Mononuclear cell (primary cell): ENCODE results near the genes AKAP10 and SPECC1.

DNA sequence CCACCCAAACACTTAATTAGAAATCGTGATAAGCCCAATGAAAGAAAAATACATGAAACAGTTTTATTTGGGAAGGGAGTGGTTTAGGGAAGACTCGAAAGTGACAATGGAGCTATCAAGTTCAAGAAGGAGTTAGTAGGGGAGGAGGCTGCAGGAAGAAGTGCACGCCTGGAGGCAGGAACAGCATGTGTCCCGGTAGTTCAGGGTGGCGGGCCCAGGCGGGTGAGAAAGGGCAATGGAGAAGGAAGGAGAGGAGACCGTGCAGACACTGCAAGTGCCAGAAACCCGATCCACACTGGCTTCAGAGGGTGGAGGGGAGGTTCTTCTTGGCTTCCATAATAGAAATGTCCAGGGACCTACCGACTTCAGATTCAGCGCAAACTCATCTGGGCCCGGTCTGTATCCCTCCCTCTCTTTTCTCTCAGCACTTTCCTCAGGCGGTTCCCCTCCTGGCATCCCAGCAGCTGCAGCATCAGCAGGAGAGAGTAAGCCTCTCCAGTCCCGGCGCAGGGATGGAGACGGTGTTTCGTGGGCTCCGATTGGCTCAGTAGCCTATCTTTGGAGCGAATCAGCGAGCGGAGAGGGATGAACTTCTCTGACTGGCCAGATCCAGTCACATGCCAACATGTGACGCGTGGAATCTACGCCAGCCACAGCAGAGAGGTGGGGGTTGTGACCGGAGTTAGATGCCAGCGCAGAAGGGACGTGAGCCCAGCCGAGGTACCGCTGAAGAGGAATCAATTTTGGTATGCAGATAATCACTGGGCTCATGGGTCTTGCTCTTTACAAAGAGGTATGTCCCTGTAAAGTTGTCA is 2.0 kb upstream of the PRPSAP2 start:
- RRBS: 0% methylated on average over 1 of the region's 28 CpGs

GRCh38 chr17:19061810-19062122 is 15.0 kb upstream of the GRAP start:
- RRBS: no CpG with 5 or more reads among the region's 17 CpGs

DNA sequence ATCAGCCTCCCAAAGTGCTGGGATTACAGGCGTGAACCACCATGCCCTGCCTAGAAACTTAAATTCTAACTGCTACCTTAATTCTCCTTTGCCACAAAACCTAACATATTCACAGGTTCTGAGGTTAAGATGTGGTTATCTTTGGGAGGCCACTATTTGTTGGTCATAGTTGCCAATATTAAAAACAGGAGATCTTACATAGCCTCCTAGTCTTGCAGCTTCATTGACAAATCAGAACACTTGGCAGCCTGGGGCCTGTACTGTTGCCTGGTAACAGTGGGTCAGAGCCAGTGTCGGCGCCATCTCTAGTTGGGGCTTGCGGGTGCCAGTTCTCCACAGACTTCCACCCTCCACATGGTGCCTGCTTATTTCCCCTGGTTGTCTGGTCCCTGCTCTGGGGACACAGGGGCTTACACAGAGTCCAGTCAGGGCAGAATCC is 13.2 kb downstream of the EPN2 start:
- RRBS: no CpG with 5 or more reads among the region's 4 CpGs

DNA sequence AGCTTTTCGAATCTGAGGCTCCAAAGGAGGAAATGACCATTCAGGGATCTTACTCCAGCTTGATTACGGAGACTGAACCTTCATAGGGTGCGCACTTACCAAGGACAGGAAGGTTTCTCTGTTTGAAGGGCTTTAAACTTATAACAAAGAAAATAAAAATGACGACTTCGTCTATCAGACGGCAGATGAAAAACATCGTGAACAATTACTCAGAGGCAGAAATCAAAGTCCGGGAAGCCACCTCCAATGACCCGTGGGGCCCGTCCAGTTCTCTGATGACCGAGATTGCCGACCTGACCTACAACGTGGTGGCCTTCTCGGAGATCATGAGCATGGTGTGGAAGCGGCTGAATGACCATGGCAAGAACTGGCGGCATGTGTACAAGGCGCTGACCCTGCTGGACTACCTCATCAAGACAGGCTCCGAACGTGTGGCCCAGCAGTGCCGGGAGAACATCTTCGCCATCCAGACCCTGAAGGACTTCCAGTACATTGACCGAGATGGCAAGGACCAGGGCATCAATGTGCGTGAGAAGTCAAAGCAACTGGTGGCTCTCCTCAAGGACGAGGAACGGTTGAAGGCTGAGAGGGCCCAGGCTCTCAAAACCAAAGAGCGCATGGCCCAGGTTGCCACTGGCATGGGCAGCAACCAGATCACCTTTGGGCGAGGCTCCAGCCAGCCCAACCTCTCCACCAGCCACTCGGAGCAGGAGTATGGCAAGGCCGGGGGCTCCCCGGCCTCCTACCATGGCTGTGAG is 46.0 kb downstream of the EPN2 start:
- RRBS: no CpG with 5 or more reads among the region's 30 CpGs

DNA sequence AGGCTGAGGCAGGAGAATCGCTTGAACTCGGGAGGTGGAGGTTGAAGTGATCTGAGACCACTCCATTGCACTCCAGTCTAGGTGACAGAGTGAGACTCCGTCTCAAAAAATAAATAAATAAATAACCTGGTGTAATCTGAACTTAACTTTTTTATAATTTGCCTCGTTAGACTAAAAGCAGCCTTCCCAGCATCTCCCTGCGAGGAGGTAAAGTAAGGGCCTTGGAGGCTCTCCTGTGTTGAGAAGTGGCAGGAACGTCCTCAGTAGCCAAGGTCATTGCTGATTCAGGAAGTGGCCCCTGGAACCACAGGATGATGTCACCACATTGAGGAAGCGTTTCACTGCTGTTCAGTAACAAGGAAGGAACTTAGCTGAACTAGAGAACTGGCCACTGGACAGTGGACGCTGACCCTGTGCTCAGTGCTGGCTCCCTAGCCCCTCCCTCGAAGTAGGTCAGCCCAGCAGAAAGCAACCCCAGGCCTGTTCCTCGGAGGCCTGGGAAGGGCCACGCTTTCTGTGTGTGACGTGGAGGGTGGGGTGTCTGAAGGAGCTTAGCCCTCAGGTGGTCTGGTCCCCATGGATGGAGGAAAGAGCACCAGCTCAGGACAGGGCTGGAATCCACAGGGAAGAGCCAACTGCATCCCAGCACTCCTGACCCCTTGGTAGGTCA is 58.4 kb downstream of the B9D1 start:
- RRBS: no CpG with 5 or more reads among the region's 12 CpGs

GRCh38 chr17:19364670-19365530 is 2.4 kb upstream of the B9D1 start:
- RRBS: no CpG with 5 or more reads among the region's 14 CpGs

- RRBS: no CpG with 5 or more reads among the region's 13 CpGs
Measured at GRCh38 chr17:19370366-19371153, 7.7 kb upstream of the MAPK7 start.

- RRBS: no CpG with 5 or more reads among the region's 10 CpGs
Measured at GRCh38 chr17:19448370-19449477, 37.7 kb downstream of the RNF112 start.

DNA sequence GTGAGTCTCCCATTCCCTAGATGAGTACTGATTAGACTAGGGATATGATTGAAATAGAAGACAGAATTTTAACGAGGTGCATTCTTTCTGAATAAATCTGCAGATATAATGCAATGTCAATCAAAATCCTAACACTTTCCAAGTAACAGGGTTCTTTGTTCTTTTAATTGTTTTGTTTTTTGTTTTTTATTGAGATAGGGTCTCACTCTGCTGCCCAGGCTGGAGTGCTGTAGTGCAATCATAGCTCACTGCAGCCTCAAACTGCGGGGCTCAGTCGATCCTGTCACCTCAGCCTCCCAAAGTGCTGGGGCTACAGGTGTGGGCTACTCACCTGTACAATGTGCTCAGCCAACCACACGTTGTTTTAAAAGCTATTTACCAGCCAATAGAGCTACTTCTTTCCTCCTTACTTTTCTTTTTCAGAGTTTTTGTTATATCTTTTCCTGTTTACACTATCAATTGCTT is 2.5 kb upstream of the SLC47A1 start:
- RRBS: no CpG with 5 or more reads among the region's 4 CpGs

GRCh38 chr17:19647852-19648690 is 480 bp upstream of the ALDH3A2 start:
- RRBS: 3% methylated on average over 20 of the region's 55 CpGs

GRCh38 chr17:19719105-19719795 is 2.9 kb upstream of the SLC47A2 start:
- RRBS: no CpG with 5 or more reads among the region's 11 CpGs

- RRBS: 2% methylated on average over 43 of the region's 60 CpGs
Measured at GRCh38 chr17:19977510-19978123, at the start of gene AKAP10. Gene AKAP10 (minus strand): TSS chr17:19977828.

DNA sequence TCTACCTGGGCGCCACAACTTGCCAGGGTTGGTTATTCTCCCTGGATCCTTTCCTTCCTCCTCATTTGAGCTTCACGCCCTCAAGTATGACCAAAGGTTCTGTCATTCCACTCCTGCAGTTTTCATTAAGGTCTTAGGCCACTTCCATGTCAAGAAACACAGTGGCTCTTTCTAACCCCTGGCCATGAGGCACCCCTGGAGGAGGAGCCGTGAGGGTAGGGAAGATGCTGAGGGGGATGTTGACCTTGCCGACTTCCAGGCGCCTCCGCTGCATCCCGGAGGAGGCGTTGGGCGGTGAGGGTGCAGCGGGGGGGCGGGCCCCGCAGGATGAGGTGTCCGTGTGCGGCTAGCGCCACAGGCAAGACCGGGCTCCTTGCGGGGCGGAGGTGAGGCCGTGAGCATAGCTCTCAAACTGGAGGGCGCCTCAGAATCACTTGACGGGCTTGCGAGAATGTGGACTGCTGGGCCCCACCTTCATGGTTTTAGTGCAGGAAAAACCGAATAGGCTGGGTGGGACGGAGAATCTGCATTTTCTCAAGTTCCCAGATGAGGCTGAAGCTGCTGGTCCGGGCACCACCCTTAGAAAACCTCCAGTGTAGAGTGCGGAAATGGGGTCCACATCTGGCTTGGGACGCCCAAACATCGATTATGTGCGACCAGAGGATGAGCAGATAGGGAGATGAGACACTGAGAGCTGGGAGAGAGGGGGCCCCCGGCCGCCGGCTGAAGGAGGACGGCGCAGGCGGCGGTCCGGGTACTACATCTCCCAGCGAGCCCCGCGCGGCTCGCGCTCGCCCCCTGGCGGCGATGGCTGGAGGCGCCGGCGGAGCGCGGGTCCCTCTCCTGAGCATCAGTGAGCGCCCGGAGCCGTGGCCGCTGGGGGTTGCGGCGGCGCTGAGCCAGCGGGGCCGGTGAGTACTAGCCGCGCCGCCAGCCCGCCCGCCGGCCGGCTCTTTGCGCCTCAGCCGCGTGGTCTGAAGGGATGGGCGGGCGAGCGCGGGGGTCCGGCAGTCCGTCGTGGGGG is at the start of gene SPECC1:
SPECC1 (plus strand) TSS at position 846 of the 1,024 bp plus-strand sequence.
- RRBS: 2% methylated on average over 42 of the region's 77 CpGs

- RRBS: no CpG with 5 or more reads among the region's 14 CpGs
Measured at GRCh38 chr17:20072906-20073818, 64.0 kb downstream of the SPECC1 start.

DNA sequence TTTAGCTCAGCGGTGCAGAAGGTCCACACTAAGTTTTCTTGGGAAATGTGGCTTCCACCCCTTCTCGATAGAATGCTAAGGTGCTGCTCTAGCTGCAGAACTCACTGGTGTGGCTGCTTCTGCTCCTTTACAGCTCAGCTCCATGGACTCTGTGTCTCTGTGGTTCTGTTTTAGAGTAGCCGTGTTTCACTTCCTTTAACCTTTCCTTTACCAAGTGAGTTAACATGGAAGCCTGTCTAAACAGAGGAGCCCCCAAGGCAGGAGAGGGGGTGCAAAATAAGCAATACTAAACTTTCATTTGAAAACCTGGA is 65.3 kb downstream of the SPECC1 start:
- RRBS: no CpG with 5 or more reads among the region's 3 CpGs

- RRBS: no CpG with 5 or more reads among the region's 8 CpGs
Measured at GRCh38 chr17:20086357-20087127, 77.4 kb downstream of the SPECC1 start.

- RRBS: no CpG with 5 or more reads among the region's 5 CpGs
Measured at GRCh38 chr17:20092395-20092847, 83.3 kb downstream of the SPECC1 start.

GRCh38 chr17:20095777-20096072 is 86.6 kb downstream of the SPECC1 start:
- RRBS: no CpG with 5 or more reads among the region's 5 CpGs

DNA sequence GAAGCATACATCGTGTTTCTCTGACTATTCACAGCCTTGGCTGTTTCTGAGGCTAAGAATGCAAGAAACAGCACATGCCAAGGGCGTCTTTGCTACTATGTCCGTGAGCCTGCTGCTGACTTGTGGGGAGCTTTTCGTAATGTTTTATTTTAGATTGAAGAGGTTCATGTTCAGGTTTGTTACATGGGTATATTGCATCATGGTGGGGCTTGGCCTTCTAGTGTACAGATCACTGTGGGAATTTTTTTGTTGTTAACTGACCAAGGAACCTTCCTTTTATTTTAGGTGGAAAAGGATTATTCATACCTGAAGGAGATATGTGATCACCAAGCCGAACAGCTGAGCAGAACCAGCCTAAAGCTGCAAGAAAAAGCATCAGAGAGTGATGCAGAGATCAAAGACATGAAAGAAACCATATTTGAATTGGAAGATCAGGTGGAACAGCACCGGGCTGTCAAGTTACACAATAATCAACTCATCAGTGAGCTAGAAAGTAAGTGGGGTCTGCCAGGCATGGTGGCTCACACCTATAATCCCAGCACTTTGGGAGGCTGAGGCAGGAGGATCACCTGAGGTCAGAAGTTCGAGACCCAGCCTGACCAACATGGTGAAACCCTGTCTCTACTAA is 218.1 kb downstream of the SPECC1 start:
- RRBS: no CpG with 5 or more reads among the region's 7 CpGs